Osteocyte (in vitro differentiated cells): Measurements from ENCODE around the gene CD24.

- PRO-cap = no peak
Measured at GRCh38 chr6:105546171-105546681, 143.3 kb upstream of the PREP start.

DNA sequence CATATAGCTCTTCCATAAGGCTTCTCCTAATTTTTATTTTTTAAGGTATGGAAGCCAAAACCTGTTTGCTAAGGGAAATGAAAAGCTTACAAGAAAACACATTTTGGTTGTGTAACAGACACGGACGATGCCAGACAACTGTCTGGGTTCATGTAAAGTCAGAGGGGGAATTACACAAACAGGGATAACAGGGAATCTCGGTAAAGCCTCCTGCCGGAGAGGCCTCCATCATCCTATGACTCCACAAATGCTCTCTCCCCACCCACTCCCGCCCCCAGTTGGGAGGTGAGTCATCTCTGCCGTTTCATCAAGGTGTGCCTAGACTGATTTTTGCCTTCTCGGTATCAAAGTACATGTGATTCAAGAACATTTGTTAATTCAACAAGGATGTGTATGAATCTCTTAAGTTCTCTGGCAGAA lies 305.0 kb upstream of the PRDM1 start:
- PRO-cap = no peak

DNA sequence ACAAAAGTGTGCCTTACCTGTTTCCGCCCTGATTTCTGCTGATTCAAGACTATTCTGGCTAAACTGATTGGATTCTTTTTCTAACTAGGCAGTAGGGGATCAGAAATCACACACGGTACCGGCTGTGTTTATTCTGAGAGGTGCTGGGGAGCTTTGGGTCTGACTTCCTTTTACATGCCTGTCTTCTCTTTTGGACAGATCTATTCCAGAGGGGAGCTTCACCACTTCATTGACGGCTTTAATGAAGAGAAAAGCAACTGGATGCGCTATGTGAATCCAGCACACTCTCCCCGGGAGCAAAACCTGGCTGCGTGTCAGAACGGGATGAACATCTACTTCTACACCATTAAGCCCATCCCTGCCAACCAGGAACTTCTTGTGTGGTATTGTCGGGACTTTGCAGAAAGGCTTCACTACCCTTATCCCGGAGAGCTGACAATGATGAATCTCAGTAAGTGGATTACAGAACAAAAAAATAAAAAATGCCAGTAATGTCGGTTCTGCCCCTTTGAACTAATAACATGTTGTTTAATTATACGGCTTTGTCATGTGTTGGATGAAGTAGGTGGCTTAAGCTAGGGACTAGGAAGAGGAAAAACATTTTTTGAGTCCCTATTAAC lies 13.1 kb downstream of the PRDM1 start:
- PRO-cap = no peak

- PRO-cap = no peak
Measured at GRCh38 chr6:106110155-106110785, 24.1 kb downstream of the PRDM1 start.

GRCh38 chr6:106184683-106184996 lies 98.5 kb downstream of the PRDM1 start:
- PRO-cap = no peak

GRCh38 chr6:106411848-106412244 lies 51.3 kb downstream of the CRYBG1 start:
- PRO-cap = no peak

- PRO-cap = no peak
Measured at GRCh38 chr6:106447794-106448531, 87.4 kb downstream of the CRYBG1 start.

GRCh38 chr6:106495061-106495439 lies 134.2 kb downstream of the RTN4IP1 start:
- PRO-cap = no peak

DNA sequence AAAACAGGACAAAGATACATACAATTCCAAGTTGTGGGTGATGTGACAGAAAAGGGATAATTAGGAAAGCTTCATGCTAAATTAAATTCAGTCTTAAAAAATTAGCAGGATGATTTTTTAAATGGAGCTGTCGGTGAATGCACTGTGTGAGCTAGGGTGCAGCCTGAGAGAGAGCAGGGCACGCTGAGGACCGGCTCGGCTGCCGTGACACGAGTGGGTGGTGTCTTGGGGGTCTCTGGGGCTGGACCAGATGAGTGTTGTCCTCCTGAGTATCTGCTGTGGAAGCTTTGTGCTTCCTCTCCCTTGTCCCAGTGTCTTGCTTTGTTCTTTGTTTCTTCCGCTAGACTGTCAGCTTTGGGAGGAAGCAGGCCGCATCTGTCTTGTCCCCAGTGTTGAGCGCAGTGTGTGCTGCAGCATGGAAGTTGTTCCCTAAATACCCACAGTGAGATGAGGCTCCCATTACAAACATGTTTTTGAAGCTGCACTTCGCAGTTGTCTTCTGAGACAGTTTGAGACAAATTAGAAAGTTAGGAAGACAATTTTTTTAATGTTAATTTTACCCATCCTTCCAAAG lies 89.4 kb downstream of the RTN4IP1 start:
- PRO-cap = no peak

- PRO-cap = no peak
Measured at GRCh38 chr6:106702023-106702432, 72.7 kb downstream of the QRSL1 start.

DNA sequence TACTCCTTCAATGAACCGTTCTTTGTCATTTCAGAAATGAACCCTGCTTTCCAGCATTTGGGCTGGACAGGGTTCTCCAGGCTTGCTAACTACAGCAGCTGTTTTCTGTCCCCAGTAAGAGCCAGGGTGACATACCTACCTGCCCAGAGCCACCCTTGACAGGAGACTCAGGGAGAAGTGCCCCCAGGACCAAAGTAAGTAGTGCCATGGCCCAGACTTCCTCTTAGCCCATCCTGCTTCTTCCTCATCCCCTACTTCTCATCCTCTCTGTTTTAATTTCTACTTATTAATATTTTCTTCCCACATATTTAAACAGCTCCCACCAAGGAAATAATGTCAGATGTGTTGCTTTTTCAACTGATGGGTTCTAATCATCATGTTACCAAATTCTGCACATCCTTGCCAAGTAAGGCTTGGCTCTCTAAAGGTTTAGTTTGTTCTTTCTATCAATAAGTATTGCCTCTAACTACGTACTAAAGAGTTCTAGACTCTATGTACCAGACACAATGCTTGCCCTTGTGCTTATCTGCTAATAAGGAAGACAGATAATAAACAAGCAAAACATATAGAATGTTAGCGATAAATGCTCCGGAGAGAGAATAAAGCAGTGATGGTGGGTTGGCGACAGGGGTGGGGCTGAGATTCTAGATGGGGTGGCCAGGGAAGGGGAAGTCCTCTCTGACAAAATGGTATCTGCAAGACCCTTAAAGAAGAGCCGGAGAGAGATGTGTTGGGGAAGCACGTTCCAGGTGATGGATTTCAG lies 73.9 kb downstream of the QRSL1 start:
- PRO-cap = no peak

DNA sequence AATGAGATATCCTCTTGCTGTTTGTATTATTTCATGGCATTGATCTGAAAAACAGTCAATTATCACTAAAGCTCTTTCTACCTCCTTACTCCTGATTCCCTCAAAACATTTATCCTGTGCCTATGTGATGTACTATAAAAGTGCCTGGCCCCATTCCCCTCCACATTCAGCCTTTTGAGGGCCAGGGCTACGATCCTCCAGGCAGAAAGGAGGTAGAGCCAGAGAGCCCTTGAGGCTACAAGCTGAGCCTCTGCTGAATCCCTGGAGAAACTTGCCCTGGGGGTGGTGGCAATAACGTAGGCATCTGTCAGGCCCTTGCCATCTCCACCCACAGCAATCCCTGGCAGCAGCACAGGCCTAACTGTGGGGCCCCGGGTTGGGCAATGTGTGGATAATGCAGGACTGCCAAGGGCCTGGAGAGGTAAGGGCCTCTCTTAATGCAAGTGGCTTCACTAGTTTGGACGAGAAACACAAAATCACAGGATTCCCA lies 98.8 kb downstream of the QRSL1 start:
- PRO-cap = no peak

DNA sequence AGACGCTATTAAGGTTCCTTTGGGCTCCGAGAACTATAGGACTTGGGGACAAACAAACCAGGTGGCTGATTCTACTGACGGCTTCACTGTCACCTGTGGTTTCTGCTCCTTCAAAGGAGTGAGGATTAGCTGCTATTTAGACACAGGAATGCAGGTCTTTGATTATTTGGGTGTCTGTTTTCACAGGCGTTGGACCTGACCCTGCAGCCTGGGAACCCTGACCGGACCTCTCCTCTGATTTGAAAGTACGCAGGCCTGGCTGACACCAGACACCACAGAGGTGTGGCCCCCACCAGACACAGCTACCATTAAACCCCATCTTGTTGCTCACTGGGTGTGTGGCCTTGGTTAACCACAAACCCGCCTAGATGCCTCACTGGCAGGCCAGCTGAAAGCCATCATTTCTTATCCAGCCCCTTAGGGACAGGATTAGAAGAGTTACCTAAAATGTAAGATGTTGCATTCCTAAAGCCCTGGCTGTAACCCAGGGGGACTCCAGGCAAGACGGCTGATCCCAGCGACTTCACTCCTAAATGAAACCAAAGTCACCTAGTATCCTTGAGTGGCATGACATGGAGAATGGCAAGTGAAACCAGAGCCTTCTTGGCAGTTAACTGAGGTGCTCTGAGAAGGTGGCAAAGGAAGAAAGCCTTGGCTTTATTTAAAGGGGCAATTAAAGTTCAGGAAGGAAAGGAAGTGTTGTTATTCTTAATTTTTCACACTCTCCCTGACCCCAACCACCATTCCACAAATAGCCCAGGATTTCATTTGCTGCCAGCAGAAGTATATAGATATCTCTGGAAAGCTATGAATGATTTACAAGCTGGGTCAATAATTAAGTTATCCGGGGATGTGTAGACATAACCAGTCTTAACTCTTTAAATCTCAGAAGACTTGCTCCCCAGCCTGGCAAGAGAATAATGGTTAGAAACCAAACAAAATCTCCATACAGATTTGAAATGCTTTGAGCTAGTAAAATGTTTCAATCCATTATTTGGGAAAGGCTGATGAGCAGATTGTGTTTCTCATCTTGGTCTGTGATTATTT lies 169.9 kb downstream of the QRSL1 start:
- PRO-cap = no peak

DNA sequence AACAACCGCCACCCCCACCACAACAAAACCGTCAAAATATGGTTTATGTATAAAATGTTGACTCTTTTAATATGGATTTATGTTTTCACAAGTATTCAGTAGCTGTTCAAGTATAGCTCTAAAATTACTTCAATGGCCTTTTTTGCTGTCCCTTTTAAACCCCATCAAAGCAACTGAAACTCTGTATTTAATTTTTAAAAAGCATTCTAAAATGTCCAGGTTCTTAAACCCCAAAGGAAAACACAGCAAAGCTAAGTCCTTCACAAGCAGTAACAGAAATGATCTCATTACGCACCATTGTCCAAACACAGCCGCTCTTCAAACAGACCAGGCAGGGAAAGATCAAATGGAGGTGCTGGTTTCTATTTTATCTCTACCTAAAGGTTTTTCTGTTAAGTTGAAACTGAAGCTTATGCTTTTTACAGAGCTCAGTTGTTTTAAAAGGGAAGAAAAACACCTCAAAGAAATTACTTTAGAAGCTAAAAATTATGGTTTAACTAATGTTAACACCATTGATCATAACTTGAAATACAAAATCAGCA lies 87.7 kb downstream of the CD24 start:
- PRO-cap = no peak

GRCh38 chr6:106911027-106911802 lies 63.3 kb downstream of the CD24 start:
- PRO-cap = no peak

DNA sequence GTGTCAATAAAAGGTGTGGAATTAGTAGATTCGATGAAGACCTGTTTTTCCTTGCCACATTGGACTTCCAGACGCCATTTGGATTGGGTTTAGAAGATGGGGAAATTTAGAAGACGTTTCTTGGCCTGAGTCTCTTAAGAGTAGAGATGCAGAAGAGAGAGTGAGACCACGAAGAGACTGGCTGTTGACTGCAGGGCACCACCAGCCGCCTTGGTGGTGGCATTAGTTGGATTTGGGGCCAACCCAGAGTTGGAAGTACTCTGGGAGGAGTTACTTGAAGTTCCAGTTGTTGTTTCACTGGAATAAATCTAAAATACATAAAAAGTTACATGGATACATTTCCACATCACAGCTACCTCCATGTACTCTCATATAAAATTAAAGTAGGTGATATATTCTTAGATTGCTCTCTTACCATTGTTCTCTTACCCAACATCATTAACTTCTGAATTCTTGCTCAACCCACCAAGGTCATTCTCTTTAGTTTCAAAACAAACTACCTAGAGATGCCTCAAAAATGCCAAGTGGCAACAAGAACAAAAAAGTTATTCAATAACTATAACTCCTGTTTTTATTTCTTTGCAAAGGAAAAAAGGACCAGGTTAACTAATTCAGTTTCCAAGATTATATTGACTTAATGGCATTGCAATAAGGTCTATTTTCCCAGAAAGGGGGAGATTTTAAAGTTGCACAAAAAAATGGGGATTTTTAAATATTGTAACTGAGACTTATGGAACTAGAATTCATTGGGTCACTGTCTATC lies 2.8 kb downstream of the CD24 start:
- PRO-cap = no peak

DNA sequence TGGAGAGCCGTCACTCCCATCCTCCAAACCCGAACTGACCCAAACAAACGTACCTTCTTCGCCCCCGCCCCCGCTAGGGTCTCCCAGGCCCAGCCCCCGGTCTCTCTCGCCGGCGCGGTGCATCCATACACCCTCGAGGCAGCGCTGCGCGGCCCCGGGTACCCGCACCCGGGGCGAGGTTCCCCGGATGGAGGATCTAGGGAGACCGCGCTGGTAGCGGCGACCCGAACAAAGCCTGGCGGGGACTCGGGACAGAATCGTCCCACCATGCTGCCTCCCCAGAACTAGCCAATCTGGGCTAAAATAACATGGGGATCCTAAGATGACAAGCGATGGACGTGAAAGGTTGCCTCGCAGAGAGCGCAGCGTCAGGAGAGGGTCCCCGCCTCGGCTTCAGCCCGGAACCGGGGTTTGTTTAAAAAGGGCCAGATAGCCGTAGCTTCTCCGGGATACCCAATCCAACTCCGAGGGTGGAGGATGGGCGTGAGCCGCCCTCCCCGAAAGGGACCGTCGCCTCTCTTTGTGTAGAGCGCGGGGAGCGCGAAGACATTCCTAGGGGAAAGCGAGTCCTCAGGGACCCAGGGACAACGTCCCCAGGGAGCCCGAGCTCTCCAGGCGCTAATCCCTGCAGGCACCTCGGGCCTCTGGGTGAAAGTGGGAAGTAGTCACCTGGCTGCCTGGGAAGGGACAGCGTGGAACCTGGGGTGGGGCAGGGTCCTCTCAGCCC lies 749 bp downstream of the CD24 start:
- PRO-cap = no peak

GRCh38 chr6:106974344-106974999 lies at the start of gene CD24:
Gene CD24, minus strand, starts transcription at chr6:106974729.
- PRO-cap = no peak

- PRO-cap = no peak
Measured at GRCh38 chr6:107118879-107119434, 3.6 kb upstream of the BEND3 start.

- PRO-cap = no peak
Measured at GRCh38 chr6:107363403-107364041, 95.8 kb downstream of the PDSS2 start.